Sternocleidomastoid (tissue), 1 donor: ENCODE results near the gene GRK3.

- PRO-cap, result no peak
Measured at GRCh38 chr22:24686670-24686983, 83.6 kb downstream of the GGT1 start.

GRCh38 chr22:25006452-25007092 is 54.1 kb downstream of the KIAA1671 start:
- PRO-cap, result no peak

- PRO-cap, result unidirectional peak, plus-strand start at chr22:25111588
Measured at GRCh38 chr22:25110638-25111660, 88.7 kb upstream of the CRYBB3 start.

DNA sequence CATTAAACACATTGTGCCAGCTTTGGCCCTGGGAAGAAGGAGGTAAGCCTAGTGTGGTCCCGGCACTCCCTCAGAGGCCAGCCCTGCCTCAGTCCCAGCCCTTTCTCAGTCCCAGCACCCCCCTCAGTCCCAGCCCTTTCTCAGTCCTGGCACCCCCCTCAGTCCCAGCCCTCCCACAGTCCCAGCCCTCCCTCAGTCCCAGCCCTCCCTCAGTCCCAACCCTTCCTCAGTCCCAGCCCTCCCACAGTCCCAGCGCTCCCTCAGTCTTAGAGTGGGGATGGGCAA is 51.6 kb upstream of the CRYBB3 start:
- PRO-cap, result no peak

DNA sequence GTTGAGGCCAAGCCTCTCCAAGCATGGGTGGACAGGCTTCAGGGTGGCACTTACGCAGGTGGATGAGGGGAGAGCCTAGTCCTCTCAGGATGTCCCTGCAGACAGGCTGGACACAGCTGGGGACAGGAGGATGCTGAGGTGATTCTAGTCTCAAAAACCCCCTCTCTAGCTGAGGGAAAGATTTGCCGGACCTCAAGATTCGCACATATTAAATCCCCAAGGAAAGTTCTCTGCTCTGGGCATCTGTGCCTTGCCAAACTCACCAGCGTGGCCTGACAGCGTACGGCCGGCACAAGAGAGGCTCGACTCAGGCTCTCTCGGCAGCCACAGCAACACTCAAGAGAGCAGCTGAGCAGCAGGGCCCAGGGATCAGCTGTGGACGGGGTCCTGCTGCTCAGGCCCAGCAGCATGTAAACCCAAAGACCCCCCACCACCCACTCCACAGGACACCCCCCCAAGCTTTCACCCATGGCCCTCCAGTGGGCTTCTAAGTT is 141.8 kb downstream of the CRYBB2 start:
- PRO-cap, result no peak

DNA sequence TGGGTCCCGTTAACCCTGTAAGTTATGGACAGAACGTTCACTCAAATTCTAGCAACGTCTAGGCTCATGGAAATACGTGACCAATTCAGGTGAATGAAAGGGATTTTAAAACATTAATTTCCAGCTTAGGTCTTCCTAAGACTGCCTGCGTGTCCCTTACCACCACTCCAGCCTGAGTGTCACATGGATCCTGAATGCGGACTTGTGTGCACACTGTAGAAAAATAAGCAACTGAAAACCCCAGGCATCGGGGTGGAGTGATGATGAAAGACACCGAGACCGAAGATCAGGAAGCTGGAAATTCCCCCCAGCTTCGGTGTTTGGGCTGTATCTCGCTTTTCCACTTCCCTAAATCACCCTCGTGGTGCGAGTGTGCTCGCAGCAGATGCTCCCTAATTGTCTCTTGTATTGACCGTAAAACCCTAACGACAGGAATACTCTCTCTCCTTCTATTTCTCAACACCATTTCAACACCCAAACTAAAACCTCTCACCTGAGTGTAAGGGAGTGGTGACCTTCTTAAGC is 816 bp upstream of the GRK3 start:
- PRO-cap, result no peak

DNA sequence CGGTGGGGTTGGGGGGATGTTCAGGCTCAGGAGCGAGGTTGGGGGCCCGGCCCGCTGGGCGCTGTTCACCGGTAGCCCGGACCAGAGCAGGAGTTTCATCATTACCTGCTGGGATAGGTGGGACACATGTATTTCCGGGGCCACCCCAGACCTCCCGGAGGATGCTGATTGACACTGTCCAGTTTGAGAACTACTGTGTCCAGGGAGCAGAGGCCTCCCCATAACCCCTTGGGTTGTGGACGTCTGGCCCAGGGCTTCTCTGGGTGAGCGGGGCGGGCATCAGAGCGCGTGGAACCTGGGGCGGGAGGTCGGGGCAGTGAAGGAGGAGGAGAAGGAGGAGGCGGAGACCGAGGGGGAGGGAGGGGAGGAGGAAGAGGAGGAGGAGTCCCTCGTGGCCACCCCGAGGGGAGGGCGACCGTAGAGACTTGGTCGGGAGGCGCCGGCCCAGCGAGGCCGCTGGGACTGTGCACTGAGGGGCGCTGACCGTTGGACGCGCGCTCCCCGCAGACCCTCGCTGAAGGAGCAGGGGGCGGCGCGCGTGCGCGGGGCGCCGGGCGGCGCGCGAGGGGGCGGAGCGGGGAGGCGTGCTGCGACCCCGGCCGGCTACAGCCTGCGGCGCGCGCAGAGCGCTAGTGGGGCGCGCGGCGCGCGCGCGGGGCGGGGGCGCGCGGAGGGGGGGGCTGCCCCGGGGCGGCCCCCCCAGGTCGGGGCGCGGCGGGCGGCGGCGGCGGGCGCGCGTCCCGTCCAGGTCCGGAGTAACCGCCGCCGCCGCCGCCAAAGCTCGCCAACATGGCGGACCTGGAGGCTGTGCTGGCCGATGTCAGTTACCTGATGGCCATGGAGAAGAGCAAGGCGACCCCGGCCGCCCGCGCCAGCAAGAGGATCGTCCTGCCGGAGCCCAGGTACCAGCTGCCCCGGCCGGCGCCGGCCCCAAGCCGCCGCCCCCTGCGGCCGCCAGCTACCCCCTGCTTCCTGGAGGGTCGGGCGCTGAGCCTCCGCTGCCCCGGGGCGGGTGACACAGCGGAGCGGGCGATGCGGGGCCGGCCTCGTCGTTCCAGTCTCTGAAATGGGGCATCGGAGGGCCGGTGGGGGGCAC is at the start of gene GRK3:
TSS of gene GRK3 (plus strand) at position 424 of the 1,096 bp plus-strand sequence.
- PRO-cap, result bidirectional peak, plus-strand start at position 426 of the sequence, minus-strand start at position 318 of the sequence

- PRO-cap, result no peak
Measured at GRCh38 chr22:25749219-25750209, 7.5 kb downstream of the MYO18B start.

GRCh38 chr22:26503089-26504290 is 8.8 kb downstream of the TFIP11 start:
- PRO-cap, result no peak

- PRO-cap, result no peak
Measured at GRCh38 chr22:26560676-26561116, 29.2 kb downstream of the TPST2 start.

DNA sequence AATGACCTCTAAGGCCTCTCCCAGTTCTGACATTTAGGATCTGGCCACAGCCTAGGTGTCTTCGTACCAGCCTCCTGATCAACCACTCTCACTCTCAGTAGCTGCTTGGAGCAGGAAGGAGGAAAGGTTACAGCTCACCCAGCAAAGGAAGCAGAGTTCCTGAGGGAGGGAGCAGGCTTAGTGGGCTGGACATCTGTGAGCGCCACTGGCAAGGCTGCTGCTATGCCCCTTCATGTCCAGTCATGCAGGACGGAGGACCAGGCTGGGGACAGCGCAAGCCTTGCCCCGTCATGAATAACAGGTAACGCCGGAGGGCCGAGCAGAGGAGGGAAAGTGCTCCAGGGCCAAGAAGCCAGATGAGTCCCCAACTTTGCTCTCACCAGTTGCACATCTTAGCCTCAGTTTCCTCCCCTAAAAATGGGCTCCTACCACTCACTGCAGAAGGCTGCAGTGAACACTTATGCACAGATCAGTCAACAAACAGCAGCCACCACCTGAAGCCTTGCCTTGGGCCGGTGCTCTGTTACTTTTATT is 25.7 kb downstream of the TPST2 start:
- PRO-cap, result no peak

DNA sequence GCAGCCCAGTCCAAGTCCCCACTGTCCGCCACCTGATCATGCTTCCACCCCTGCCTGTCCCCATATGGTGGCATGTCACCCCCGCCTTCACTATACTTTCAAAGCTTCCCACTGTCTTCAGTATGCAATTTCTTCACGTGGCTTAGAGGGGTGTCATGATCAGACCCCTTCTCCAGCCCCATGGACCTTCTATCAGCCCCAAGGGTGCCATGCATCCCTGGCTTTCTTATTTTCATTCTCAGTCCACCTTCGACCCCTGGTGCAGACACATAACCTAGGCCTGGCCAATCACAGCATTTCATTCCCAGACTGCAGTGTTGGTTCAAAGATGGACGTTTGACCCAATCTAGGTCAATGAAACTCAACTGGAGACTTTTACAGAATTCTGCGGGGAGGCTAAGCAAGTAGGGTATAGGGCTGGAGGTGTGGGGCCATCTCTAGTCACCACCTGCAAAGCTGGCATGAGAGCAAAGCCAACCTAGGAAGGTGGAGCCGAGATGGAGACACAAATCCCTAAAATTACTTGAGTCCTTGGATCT is 18.0 kb downstream of the TPST2 start:
- PRO-cap, result no peak

GRCh38 chr22:26610216-26610729 is 7.6 kb downstream of the CRYBB1 start:
- PRO-cap, result no peak

DNA sequence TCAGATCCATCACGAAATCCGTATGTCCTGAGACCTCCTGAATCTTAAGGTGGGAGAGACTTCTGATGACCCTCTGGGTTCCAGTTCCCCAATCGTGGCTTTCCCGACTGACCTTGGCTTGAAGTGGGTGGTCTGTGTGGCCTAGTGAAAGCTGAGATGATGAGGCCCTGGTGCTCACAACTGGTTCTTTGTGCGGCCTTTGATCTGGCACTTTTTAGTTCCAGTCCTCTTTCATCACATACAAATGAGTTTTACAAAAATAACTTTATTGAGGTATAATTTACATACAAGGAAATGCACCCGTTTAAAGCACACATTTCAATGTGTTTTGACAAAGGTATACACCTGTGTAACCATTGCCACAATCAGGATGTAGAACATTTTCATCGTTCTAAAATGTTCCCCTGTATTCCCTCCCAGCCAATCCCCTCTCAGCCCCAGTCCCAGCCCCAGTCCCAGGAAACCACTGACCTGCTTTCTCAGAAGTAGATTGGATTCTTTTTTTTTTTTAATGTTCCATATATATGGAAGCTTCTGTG is 41.8 kb downstream of the CRYBA4 start:
- PRO-cap, result no peak

DNA sequence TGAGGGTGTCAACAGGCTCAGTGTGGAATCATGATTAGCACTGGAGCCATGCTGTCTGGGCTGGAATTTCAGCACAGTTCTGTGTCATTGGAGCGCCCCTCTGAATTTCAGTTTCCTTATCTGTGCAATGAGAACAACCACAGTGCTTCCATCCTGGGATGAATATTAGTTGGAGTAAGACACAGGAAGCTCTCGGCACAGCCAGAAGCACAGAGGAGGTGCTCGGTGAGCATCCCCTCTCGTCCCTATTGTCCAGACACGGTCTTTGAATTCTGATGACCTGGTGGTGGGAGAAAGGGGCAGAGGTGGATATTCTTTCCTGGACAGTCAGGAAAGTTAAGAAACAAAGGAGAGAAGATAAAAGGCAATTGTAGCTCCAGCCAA is 92.4 kb downstream of the CRYBA4 start:
- PRO-cap, result no peak

- PRO-cap, result no peak
Measured at GRCh38 chr22:27202614-27203258, 581.0 kb downstream of the CRYBA4 start.

DNA sequence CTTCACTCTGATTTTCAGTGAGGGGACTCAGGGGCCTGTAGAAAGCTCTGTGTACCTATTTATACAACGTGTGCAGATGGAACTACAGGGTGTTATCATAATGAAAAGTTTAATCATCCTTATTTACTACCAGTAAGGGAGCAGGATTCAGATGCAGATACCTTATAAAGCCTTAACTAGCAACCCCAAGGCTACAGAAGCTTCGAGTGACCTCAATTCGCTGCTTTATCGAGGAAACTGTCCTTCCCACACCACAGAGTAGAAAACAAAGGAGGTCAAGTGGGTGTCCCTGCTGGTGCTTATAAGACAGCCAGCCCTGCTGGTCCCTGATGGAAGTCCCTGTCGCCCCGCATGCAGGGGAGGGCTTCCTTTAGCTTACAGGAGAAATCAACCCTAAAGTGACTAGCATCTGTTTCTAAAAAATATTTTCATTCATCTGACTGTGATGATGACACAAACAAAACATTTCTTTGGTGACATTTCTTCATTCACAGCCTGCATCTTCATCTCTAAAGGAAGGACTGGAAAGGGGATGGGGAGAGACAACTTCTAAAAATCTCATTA is 7.3 kb downstream of the MN1 start:
- PRO-cap, result no peak

GRCh38 chr22:27882930-27883259 is 36.2 kb downstream of the PITPNB start:
- PRO-cap, result no peak

DNA sequence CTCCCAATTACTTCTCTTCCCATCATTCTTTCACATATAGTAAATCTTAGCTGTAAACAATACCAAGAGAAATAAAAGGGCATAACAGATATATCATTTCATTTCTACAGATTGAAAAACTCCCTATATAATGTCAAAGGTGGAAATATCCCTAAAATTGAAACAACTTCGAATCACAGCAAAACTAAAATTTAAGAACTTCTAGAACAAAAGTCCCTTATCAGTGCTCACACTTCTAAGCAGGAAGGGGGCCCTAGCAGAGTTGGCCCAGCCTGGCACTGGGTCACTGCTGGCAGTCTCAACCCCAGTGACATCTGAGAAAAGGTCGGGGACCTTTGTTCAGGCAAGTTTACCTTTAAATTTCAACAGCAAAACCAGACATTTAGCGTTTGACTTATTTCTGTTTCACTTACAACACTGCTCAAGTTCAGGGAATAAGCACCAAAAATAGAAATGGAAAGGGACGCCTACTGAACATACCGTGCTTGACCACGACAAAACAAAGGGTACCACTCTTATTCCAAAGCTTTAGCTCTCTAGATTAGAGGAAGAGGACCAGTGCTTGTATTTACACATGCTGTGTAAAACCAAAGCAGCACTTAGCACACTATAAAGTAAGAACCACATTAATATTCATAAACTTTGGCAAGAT is 26.3 kb downstream of the PITPNB start:
- PRO-cap, result no peak

GRCh38 chr22:27907128-27908484 is 11.4 kb downstream of the PITPNB start:
- PRO-cap, result no peak